ENCODE measurements around the genes PEX6, CUL7, TJAP1, YIPF3 and POLH.

GRCh38 chr6:42979107-42980189 lies at the start of gene PEX6:
TSS of gene PEX6 (minus strand) at chr6:42979181.
- PRO-cap, 2 experiments, result peak in 1 of 2 experiments; most common plus-strand start chr6:42979319 (in 1); most common minus-strand start chr6:42979204 (in 1)

DNA sequence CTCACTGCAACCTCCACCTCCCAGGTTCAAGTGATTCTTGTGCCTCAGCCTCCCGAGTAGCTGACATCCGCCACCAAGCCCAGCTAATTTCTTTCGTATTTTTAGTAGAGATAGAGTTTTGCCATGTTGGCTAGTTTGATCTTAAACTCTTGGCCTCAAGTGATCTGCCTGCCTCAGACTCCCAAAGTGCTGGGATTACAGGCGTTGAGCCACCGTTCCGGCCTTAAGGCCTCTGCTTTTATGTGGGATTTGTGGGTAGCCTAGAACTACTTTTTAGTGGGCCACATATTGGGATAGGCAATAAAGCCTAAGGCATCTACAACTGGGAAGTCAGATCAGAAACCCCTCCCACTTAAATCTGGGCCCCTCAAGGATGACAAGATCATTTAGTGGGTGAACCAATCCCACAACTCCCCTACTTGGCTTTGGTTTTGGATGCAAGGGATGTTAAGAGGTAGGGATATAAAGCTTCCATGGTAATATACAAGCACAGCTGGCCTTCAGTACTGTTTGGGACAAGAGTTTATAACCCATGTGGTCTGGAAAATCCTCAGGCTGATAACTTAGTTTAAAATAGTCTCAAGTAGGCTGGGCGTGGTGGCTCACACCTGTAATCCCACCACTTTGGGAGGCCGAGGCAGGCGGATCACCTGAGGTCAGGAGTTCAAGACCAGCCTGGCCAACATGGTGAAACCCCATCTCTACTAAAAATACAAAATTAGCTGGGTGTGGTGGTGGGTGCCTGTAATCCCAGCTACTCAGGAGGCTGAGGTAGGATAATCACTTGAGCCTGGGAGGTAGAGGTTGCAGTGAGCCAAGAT lies 8.5 kb downstream of the RRP36 start:
- PRO-cap, 2 experiments, result no peak in any of the 2 experiments

DNA sequence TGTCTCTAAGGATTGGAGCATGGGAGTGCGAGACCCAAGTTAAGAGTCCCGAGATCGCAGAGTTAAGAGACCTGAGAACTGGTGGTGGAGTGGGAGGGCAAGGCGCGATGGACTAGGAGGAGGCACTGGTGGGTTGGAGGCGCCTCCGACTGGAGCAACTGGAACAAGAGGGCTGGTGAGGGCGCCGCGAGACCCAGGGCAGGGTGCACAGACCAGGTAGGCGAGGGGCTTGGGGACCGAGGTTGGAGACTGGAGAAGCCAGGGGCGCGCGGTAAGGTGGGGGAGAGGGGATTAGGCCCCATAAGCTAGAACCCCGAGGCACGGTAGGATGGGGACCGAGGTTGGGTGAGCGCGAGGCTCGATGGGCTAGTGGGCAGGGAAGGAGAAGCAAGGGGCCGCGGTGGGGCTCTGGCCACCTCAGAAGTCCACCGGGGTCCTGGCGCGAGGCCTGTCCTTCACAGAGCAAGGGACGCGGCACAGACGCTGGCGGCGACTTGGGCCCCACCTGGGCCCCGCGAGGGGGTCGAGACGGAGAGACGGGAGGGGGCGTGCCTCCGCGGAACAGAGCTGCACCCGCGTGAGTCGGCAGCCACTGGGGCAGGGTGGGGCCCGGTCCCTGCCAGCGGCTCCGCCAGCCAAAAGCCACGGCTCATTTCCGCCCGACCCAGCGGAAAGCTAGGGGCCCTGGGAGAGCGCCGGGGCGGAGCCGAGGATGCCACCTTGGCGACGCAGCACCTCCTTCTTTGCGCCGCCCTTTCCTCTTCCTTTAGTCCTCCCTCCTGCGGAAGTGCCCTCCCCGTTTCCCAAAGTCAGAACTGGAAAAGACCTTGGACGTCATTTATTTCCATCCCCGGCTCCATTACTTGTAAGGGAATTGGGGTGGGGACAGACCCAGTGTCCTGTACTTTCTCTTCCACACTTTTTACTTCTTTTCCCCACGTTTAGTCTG lies at the start of gene CUL7:
Gene CUL7, minus strand, starts transcription at position 646 of the 949 bp plus-strand sequence.
- PRO-cap, 2 experiments, result peak in 1 of 2 experiments; most common plus-strand start position 806 of the sequence (in 1); most common minus-strand start position 594 of the sequence (in 1)

- PRO-cap, 2 experiments, result no peak in any of the 2 experiments
These were observed 554 bp upstream of the CUL7 start for GRCh38 chr6:43054155-43054654.

DNA sequence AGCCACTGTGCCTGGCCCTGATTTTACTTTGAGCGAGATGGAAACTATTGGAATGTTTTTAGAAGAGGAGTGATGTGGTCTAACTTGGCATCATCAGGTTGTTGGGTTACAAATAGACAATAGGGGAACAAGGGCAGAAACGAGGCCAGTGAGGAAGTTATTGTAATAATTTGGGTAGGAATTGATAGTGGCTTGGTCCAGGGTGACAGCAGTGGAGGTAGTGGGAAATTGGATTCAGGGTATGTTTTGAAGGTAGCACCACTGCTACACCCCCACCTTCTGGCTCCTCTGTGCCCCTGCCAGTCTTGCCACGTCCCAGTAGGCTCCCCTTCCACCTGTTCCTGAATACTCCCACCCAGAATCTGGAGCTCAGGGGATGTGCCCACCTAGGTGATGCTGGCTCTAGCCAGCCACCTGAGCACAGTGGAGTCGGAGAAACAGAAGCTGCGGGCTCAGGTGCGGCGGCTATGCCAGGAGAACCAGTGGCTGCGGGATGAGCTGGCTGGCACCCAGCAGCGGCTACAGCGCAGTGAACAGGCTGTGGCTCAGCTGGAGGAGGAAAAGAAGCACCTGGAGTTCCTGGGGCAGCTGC lies 3.2 kb downstream of the KLC4 start:
- PRO-cap, 2 experiments, result no peak in any of the 2 experiments

DNA sequence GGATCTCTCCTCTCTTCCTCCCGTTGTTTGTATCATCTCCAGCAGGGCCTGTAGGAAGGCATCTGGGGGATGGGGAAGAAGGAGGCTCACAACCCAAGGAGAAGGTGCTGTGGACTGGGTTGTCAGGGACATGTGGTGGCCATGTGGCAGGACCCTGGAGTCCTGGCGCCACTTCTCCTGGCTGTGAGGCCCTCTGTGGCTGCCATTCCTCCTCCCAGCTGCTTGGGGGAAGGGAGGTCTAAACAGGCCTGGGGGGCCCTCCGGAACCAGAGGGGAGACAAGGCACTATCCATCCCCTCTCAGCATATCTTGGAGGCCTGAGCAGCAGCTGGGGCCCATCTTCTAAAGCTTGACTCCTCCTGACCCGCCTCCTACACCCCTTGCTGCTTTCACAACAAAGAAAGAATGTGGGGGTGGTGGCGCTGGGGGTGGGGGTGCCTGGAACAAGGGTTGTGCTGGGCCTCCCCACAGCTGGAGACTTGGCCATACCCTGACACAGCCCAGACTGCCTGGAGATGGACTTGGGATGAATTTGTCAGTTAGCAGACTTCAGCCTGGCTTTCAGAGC lies 824 bp upstream of the PTK7 start:
- PRO-cap, 2 experiments, result no peak in any of the 2 experiments

GRCh38 chr6:43120817-43121556 lies 44.9 kb downstream of the PTK7 start:
- PRO-cap, 2 experiments, result no peak in any of the 2 experiments

GRCh38 chr6:43141931-43142491 lies 29.1 kb upstream of the SRF start:
- PRO-cap, 2 experiments, result no peak in any of the 2 experiments

DNA sequence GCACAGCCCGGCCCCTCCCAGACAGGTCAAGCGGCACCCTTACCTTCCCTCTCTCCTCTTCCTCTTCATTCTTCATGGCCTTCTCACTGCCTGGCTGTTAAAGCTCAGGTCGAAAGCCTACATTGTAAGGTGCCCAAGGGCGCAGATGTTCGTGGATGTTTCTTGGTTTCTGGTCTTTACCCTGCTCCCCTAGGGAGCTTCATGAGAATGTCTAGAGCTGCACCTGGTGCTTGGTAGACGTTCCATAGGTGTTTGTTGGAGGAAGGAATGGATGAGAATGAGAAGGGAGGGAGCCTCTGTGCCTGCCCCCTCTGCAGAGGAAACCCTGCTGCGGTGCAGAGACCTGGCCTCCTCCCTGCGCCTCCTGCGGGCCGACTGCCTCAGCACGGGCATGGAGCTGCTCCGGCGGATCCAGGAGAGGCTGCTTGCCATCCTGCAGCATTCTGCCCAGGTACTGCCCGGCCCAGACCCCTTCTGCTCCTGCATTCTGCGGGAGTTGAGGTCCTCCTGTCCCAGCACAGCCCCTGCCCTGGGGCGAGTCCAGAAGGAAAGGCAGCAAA lies 6.3 kb downstream of the DNPH1 start:
- PRO-cap, 2 experiments, result no peak in any of the 2 experiments

- PRO-cap, 2 experiments, result no peak in any of the 2 experiments
These were observed 24.4 kb downstream of the TTBK1 start for GRCh38 chr6:43267643-43268129.

DNA sequence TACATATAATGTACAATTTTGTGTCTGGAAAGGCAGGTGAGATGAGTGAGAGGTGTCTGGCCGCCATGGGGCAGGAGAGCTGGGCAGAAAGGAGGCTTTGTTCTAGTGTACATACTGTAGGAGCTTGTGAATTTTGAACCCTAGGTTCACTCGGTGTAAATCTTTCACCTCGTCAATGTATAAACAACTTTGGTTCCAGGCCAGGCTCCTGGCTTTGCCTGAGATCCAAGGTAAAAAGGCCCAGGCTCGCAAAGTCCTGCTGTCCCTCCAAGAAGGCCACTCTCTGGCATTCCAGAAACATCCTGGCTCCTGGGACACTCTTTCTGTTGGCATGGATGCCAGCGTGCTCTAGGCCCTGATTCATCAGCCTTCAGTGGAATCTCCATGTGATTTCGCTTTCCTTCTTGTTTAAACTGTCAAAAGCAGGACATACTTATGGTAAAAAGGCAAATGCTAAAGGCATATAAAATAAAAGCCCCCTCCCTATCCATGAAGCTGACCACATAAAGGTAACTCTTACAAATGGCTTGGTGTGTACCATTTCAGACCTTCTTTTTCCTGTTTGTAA lies 7.1 kb upstream of the SLC22A7 start:
- PRO-cap, 2 experiments, result no peak in any of the 2 experiments

- PRO-cap, 2 experiments, result no peak in any of the 2 experiments
These were observed 1.4 kb downstream of the ABCC10 start for GRCh38 chr6:43428574-43429358.

GRCh38 chr6:43435542-43436561 lies 8.5 kb downstream of the ABCC10 start:
- PRO-cap, 2 experiments, result no peak in any of the 2 experiments

DNA sequence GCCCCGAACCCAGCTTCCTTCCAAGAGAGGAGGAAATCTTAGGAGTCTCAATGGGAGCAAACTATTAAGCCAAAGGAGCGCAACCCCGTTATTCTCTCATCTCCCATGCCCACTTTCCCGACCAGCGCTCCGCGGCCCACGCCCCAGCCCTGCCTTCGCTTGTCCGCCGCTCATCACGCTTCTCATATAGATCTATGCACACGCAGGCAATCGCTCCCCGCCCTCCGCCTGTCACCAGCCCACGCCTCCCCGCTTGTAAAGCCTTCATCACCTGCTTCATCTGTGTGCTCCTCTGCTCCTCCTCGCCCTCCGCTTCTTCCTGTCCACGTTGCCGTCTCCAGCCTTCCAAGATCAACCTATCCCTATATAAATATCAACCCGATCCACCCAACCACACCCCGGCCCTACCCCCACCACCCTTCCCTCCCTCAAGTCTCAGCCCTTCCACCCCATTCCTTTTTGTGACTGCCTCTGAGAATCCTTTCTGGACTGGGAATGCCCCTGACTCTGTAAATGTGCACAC lies 429 bp upstream of the DLK2 start:
- PRO-cap, 2 experiments, result no peak in any of the 2 experiments

GRCh38 chr6:43477066-43478296 lies at the start of gene TJAP1:
TSS of gene TJAP1 (plus strand) at chr6:43477570.
- PRO-cap, 2 experiments, result peak in 1 of 2 experiments; most common plus-strand start chr6:43477570 (in 1); most common minus-strand start chr6:43477514 (in 1)

GRCh38 chr6:43505920-43507112 lies 3.8 kb downstream of the LRRC73 start:
- PRO-cap, 2 experiments, result no peak in any of the 2 experiments

GRCh38 chr6:43516256-43517252 lies at the start of gene YIPF3:
TSS of gene YIPF3 (minus strand) at chr6:43516926.
- PRO-cap, 2 experiments, result peak in 1 of 2 experiments; most common plus-strand start chr6:43517089 (in 1); most common minus-strand start chr6:43516931 (in 1)

- PRO-cap, 2 experiments, result peak in 2 of 2 experiments; most common plus-strand start chr6:43576185 (in 2); most common minus-strand start chr6:43576055 (in 1)
These were observed at the start of gene POLH for GRCh38 chr6:43575818-43576607. TSS of gene POLH (plus strand) at chr6:43576185.

DNA sequence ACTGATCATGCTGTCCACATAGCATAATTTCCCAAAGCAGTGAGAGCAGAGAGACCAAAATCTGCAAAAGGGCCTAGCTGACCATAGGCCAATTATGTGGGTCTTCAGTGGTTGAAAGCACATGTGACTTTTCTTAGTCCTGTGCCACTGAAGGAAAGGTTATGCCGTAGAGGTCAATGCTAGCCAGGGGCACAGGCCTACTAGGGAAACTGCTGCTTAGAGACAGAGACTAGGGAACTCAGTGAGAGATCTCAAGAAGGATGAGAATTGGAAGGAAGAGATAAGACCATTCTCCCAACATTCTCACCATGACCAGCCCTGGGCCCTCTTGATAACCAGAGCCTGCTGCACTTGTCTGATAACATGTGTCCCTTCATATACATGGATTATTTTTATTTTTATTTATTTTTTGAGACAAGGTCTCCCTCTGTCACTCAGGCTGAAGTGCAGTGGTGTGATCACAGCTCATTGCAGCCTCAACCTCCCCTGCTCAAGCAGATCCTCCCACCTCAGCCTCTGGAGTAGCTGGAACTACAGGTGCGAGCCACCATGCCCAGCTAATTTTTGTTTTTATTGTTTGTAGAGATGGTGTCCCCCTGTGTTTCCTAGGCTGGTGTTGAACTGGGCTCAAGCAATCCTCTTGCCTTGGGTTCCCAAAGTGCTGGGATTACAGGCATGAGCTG lies 2.2 kb upstream of the GTPBP2 start:
- PRO-cap, 2 experiments, result no peak in any of the 2 experiments

GRCh38 chr6:43695500-43696423 lies 8.2 kb upstream of the MRPS18A start:
- PRO-cap, 2 experiments, result no peak in any of the 2 experiments

All from cerebral cortex (tissue), 2 donors.